Psoas muscle (tissue), 2 donors: ENCODE data around the genes EMILIN1, SLC5A6, TRIM54, ZNF513 and FNDC4.

- PRO-cap, 2 experiments = no peak in any of the 2 experiments
These were observed 10.7 kb upstream of the TMEM214 start for GRCh38 chr2:27022172-27022351.

DNA sequence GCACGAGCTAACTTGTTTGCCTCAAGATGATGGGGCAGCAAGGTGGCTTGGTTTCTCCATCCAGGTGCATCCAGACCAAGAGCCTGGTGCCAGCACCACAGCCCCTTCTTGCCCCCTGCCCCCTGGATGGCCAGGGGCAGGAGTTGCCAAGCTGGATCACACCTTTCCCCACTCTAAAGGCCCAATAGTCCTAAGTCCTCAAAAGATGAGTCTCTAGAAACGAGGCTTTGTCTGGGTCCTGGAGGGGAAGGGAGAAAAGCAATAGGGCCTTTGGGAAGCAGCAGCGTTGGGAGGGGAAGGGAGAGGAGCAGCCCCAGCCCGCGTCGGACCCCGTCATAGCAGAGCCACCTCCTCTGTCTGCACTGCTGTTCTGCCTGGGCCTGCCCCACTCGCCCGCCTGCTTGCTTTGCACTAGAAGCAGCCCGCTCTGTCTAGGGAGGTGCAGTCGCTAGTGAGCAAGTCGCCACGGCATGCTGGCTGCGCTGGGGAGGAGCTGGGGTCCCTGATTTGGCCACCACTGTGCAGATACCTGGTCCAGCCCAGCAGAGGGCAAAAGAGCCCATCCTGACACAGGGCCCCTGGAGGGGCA is 8.1 kb upstream of the TMEM214 start:
- PRO-cap, 2 experiments = no peak in any of the 2 experiments

DNA sequence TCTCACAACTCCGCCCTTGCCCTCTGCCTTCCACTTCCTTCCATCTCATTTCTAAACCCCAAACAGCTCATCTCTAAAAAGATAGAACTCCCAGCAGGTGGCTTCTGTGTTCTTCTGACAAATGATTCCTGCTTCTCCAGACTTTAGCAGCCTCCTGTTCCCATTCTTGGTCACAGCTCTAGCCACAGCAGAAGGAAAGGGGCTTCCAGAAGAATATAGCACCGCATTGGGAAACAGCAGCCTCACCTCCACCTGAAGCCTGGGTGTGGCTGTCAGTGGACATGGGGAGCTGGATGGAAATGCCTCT is 8.3 kb downstream of the TMEM214 start:
- PRO-cap, 2 experiments = no peak in any of the 2 experiments

DNA sequence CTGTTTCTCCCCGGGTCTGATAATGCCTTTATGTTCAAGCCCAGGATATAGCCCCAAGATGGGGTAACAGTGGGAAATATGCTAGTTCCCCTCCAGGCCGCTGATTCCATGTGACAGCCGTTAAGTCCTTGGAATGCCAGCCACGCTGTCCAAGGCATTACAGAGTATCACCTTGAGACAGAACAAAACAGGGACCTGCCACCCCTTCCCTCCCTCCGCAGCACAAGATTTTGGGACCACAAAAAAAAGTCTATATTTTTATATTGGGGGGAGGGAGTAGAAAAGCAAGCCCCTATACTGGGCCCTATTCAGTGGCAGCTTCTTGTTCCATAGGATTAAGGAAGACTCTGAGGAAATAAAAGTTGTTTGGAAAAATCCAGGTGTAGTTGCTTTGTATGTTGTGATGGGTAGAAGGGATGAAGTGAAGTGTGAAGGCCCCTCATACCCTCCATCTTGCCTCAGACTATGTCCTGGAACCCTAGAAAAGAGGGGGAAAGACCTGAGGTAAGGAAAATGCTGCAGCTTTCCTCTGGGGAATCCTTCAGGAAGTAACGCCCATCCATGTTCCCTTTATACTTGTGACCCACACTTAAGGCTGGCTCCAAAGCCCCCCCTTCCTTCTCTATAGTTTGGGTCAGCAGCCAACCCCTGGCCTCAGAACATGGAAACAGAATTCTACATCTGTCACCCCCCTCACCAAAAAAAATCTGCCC is 1.1 kb downstream of the OST4 start:
- PRO-cap, 2 experiments = no peak in any of the 2 experiments

DNA sequence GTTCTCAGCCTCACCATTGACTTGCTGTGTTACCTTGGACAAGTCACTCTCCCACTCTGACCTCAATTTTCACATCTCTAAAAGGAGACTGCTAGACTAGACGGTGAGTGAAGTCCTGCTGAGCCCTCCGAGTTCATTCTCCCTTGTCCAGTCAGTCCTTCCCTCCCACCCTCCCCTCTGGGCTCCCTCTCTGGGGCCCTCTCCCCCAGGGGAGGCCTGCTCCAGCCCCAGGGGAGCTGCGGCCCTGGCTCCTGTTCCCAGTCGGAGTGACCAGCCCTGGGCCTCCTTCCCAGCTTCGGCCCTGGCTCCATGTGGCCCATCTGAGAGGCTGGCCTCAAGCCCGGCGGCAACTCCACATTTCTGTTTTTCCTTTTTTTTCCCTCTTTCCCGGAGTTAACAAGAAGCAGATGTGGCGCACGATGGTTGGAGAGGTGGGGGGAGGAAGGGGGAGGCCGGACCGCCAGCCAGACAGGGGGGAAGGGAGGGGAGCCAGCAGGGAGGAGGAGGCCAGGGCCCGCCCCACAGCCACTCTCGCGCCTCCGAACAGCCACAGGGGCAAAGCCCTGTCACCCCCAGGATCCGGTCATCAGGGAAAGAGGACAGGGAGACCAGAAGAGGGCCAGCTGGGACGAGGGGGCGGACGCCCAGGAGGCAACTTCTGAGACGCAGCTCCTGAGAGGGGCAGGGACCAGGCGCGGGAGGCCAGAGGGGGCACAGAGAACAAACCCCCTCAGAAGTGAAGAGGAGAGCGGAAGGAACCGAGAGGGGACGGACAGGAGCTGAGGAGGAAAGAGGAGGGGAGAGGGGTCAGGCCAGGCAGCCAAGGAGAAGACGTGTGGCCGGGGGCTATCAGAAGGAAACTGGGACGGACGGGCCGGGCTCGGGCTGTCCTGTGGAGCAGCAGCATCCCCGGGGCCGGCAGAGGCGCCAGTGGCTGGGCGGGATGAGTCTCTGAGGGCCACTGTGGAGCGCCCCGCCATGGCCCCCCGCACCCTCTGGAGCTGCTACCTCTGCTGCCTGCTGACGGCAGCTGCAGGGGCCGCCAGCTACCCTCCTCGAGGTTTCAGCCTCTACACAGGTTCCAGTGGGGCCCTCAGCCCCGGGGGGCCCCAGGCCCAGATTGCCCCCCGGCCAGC is at the start of gene EMILIN1:
Gene EMILIN1, plus strand, starts transcription at position 528 of the 1,136 bp plus-strand sequence.
- PRO-cap, 2 experiments = peak in 2 of 2 experiments; most common plus-strand start position 611 of the sequence (in 2)

- PRO-cap, 2 experiments = no peak in any of the 2 experiments
These were observed 20.7 kb upstream of the ATRAID start for GRCh38 chr2:27191123-27191608.

- PRO-cap, 2 experiments = peak in 2 of 2 experiments; most common plus-strand start chr2:27212361 (in 2); most common minus-strand start chr2:27212263 (in 2)
These were observed at the start of gene SLC5A6 for GRCh38 chr2:27212164-27212663. Gene SLC5A6, minus strand, starts transcription at chr2:27212268.

GRCh38 chr2:27250033-27250530 is 12.8 kb downstream of the SLC30A3 start:
- PRO-cap, 2 experiments = no peak in any of the 2 experiments

DNA sequence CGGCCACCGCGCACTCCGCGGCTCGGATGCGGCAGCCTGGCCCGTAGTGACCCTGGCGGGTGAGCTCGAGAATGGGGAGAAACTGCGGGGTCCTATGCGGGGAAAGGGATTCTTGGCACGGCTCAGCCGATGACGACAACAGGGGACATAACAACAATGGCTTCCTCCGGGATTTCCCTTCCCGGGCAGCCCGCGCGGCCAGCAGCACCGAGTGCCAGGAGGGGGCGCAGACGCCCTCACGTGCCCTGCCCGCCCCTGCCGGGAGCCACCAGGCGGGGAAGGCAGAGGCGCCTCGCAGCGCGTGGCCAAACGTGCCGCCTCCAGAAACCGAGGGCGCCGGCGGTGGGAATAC is 2.1 kb upstream of the SLC30A3 start:
- PRO-cap, 2 experiments = no peak in any of the 2 experiments

DNA sequence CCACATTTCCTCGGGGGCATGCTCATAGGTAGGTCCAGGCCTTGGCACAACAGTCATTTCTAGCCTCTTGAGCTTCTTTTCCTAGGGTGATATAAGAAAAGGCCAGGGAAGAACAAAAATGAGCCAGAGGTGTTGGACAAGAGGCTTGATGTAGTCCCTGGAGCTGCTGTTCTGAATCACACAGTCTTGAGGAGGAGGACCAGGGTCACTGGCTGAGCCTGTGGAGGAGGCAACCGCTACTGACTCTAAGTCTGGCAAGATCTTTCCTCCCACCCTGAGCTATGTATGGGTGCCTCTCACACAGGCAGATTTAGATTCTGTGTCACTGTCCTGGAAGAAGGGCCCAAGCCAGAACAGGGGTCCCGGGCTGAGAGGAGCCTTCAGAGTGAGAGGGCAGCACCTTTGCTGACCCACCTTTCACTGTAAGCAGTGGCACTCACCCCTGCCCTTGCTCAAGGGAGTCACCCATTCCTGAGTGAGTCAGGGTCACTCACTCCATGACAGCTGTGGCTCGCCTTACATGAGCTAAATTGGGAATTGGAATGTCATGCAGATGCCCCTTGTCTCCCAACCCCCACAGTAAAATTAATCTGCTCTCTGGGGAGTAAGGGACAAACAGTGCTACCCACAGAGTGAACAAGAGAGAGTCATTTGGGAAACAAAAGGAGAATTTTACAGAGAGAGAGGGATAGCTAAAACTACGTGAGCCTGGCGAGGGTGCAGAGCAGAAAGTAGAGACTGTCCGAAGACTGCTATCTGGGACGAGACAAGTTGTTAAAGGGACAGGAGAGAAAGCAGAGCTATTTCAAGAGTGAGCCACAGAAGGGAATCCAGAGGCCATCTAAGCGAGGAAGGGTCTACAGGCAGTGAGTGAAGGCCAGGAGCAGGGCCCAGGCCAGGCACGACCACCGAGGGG is at the start of gene TRIM54:
Gene TRIM54, plus strand, starts transcription at position 614 of the 916 bp plus-strand sequence.
- PRO-cap, 2 experiments = peak in 2 of 2 experiments; most common plus-strand start position 179 of the sequence (in 2); most common minus-strand start position 173 of the sequence (in 2)

DNA sequence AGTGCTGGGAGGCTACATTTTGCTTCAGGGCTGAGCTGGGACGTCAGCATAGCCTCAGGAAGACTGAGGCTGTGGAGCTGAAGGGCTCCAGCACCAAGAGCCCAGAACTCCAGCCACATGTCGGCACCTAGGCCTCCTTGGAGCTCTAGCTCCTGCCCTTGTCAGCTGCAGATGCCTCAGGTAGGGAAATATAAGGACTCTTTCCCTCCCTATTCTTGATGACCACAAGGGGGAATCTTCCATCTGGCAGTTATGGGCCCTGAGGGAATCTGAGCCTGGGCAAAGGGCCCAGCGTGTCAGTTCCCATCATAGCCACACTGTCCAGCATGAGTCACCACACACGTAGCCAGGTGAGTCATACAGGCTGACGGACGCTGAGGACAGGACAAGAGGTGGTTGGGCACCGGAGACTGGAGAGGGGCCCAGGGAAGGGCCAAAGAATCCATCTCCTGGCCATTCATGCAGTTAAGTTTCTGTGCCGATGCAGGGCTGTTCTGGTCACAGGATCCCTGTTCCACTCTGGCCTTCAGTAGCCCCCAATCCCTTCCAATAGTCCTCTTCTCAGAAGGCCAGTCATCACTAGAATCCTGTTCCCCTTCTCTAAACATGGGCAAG is 1.9 kb downstream of the MPV17 start:
- PRO-cap, 2 experiments = peak in 2 of 2 experiments; most common plus-strand start position 388 of the sequence (in 1); most common minus-strand start position 163 of the sequence (in 2)

DNA sequence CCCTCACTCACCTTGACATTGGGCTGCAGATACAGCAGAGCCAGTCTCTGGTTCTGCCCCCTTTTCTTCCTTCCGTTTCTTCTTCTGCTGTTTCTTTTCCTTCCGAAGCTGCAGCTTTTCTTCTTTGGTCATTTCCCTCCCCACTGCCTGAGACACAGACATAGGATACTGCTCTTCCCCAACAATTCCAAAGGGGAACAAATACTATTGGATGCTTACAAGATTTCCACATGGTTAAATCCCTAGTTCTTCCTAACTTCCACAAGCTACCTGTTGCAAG is 795 bp downstream of the EIF2B4 start:
- PRO-cap, 2 experiments = no peak in any of the 2 experiments

GRCh38 chr2:27379596-27380056 is 908 bp downstream of the ZNF513 start:
- PRO-cap, 2 experiments = no peak in any of the 2 experiments

DNA sequence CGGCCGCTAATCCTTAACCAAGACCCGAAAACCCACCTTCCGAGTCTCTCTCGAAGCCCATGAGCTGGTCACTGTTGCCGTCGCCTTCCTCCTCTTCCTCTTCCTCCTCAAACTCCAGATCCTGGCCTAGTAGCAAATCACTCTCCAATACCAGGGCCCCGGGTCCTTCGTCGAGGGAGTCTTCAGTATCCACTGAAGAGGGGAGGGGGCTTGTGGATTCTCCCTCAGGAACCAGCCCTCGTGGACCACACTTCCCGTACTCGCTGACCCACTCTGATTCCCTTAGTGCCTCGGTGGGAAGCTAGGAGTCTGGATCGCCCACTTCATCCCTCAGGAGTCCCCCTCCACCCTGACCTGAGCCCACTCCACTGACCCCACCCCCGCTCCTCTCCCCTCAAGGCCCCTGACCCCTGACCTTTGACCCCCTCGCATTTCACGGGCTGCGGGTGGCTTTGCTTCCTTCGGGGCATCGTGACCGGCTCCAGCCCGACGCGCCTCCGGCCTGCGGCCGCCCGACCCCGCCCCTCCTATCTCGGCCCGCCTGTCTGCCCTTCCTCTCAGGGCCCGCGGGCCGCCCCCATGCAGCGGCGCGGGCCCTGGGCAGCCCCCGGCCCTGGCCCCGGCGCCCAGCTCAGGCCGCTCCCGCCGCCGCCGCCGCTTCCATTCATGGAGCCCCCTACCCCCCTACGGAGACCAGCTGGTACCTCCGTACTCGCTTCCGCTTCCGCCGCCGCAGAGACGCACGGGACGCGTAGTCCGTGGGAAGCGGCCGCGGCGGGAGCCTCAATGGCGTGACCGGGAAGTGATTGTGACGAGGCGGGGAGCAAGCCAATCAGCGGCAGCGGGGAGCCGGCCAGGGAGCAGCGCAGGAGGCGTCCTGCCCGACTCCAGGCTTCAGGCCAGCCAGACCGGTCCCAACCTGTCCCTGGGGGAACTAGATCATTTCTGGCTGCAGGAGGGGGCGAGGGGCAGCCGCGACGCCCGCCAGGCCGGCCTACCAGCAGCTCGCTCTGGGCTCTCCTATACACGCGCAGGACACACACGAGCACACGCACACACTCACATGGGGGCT is at the start of gene ZNF513:
Gene ZNF513, minus strand, starts transcription at position 678 of the 1,072 bp plus-strand sequence.
- PRO-cap, 2 experiments = peak in 2 of 2 experiments; most common plus-strand start position 831 of the sequence (in 1); most common minus-strand start position 686 of the sequence (in 1)

GRCh38 chr2:27383860-27384334 is 3.4 kb upstream of the ZNF513 start:
- PRO-cap, 2 experiments = no peak in any of the 2 experiments

DNA sequence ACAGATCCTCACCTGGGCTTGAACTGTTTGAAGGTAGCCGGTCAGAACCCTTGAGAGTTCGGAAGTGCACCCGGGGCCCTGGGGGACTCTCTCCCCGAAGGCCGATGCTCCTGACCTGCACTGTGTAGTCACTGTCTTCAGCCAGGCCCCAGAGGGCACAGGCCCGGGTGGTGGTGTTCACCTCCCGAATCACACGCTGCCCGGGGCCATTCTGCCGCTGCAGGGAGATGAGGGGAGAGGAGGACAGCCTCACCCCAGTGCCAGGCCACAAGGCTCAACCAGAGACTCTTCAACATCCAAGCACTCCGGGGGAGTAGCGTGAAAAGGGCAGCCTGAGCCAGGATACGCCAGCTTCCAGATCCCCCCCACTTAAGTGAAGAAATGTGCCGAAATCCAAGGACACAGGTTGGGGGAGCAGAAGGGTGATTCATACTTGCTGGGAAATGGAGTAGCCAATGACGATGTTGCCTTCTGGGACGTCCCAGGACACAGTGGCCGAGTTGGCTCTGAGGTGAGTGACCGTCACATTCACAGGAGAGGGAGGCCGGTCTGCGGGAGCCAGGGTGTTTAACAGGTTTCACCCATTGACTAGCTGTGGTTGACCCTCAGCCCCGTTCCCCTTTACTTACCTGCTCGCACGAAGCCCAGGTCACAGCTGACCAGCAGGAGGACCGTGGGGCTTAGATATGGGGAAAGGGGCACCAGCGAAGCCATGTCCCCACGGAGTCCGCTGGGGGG is 913 bp downstream of the FNDC4 start:
- PRO-cap, 2 experiments = peak in 1 of 2 experiments; most common plus-strand start position 525 of the sequence (in 1); most common minus-strand start position 375 of the sequence (in 1)

DNA sequence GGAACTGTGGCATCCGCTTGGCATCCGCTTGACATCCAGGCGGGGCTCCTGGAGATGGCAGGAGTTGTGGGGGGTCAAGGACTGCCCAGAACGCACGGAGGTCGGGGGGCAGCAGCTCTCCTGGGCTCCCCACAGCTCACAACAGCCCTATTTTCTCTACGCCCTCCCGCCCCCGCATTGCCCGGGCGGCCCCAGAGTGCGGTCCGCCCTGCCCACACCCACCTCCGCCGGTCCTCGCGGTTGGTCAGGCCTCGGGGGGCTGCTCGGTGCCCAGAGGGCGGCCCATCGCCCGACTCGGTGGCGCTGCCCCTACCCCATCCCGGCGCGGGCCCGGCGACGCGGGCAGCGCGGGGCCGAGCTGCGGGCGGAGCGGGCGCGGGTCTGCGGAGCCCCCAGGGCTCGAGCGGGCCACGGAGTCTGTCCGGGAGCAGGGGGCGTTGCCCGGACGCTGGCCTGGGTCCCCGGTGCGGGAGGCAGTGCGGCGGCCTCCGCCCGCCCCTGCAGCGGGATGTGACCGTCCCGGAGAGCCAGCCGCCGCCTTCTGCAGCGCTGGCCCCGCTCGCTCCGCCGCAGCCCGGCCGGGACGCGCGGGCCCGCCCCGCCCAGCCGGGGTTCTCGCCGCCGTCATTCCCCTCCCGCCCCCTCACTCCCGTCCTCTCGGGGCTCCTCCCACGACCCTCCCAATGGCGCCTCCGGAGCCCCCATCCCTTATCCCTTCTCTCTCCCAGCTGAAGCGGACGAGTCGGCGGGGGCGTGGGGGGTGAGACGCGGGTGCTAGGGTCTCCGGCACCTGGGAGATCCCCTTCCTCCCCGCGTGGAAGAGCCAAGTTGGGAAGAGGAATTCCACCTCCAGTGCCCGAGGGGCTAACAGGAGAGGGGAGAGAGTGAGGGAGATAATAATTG is at the start of gene FNDC4:
Gene FNDC4, minus strand, starts transcription at position 545 of the 903 bp plus-strand sequence.
- PRO-cap, 2 experiments = peak in 2 of 2 experiments; most common minus-strand start position 543 of the sequence (in 2)

DNA sequence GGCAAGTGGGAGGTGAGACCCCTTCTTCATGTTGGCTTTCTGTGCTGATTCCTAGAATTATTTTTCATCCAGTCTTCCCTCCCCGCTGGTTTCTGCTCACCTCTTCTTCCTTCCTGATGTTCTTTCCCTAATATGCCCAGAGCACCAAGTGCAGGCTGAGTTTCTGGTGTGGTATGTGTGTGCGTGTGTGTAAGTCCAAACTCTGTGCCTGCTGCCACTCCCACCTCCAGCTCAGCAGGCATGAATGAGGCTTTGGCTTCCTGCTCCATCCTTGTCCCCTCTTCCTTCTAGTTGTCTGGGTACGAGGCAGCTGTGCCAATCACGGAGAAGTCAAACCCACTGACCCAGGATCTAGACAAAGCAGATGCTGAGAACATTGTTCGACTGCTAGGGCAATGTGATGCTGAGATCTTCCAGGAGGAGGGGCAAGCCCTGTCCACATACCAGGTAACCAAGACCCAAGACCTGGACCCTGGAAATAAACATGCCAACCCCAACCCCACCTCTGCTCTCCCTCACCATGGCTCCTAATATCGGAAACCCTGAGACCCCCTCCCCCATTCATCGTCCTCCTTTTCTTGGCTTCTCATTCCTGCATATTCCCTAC is 417 bp downstream of the GCKR start:
- PRO-cap, 2 experiments = no peak in any of the 2 experiments

DNA sequence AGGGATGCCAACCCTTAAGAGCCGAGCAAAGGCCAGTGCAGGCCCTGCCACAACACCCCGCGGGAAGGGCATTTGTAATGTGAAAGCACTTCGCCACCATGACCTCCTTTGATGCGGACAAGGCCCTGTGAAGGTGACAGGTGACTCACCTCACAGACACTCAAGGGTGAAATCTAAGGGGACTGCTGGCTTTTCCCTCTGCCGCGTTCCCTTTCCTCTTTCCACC is 50.1 kb upstream of the MRPL33 start:
- PRO-cap, 2 experiments = no peak in any of the 2 experiments

DNA sequence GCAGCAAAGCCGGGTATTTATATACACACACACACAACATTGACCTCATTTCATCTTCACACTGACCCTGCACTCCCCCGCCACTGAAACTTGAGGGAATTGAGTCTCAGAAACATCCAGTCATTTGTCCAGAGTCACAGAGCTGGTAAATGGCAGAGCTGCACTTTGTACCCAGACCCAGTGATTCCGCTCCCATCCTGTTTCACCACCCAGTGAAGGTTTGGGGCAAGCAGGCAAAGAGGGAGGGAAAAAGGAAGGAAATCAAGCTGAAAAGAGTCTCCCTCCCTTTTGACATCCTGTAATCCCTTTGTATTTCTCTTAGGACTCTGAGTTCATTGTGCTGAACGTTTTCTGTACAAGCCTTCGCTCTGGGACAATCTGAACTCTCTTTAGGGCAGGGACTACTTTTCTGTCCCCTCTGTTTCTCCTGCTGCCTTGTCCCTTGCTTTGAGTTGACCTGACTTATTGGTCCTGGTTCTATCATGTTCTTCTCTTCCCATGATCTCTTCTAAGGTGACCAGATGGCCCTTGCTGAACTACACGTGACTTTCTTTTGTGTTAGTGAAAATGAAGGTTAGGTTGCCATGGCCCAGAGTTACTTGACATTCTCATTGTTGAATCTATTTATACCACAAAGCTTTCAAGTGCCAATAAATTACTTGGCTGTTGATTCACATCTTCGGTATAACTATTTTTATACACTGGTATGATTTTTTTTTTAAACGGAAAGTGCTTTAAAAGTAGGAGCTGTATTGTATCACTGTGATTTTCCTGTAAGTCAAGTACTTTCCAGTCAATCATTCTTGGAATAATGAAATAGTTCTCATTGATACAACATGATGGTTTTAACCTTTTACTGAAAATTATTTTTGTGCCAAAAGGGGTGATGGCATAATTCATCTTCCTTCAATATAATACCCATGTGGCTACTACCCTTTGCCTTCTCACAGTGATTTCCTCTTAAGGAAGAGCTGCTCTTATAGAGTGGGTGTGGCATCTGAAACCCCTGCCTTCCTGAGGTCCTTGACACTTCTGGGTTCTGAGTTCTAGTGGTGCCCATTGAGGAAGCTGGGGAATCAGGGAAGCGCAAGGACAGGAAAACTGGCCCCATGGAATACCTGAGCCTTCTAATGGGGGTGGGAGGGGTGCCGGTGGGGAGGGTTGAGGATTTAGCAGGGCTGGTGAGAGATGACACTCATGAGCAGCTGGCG is 24.4 kb downstream of the MRPL33 start:
- PRO-cap, 2 experiments = no peak in any of the 2 experiments